Heart right ventricle (tissue), 2 donors: ENCODE measurements around the genes EIF2S2, DYNLRB1 and MAP1LC3A.

DNA sequence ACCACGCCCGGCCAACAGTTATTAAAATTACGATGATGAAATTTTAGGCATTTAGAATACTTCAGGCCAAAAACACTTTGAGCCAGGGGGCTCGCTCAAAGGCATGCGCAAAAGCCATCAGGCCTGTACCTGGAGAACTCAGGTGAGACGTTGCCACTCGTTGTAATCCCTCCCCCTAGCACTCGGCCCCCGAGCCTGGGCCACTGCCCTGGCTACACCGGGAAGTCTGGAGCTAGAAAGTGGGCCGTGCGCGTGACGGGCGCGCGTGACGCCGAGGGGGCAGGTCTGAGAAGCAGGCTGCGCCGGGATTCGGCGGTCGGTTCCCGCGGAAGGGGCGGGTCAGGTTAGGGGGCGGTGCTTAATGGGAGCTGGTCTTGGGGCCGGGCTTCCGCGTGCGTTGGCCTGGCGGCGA, 283 bp upstream of the CBFA2T2 start:
- PRO-cap, 2 experiments = peak in 2 of 2 experiments; most common minus-strand start position 228 of the sequence (in 2)

- PRO-cap, 2 experiments = no peak in any of the 2 experiments
These were observed 72.2 kb downstream of the CBFA2T2 start for GRCh38 chr20:33561950-33562630.

- PRO-cap, 2 experiments = no peak in any of the 2 experiments
These were observed 13.6 kb upstream of the C20orf144 start for GRCh38 chr20:33648426-33648967.

DNA sequence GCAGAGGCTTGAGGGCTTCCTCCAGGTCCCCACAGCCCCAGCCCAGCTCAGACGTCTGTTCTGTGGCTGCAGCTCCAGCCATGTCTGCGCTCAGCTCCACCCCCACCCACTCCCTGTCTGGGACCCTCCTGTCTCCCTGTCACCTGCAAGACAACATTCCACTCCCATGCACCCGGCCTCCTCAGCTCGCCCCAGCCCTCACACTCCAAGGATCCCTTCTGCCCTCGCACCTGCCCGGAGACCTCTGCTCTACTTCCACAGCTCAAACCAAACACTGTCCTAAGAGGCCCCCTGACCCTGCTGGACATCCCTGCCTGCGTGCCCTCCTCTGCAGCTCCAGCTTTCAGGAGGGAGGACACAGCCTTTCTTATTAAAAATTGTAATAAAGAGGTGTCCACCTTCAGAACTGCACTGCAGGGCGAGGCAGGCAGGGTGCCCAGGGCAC, 7.2 kb upstream of the C20orf144 start:
- PRO-cap, 2 experiments = no peak in any of the 2 experiments

DNA sequence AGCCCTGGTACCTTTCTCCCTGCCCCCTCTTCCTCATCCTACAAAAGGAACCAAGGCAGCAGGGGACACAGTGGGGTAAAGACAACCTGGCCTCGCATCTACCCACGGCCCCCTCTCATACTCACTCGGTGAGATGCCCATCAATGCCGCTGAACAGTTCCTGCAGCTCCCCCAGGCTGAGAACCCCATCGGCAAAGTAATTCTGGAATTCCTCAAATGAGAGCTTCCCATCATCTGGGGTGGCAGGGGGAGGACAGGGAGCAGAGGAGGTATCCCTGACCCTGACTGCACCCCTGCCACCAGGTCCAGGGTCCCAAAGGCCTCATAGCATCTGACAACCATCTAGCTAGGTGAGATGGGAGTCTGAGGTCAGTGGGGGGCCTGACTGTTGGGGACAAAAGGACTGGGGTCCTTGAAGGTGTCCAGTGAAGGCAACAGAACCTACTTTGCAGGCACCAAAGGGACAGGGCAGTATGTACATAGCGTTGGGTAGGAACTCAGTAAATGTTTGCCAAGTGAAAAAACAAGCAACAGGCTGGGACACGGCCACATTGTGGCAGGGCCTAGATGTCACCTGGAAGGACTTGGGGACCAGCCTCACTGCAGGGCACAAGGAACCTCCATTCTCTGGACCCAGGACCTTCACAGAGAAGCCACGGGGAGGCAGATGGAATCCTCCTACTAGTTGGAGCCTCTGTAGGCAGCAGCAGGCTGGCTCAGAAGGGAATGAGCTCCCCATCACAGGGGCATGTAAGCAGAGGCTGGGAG, 3.5 kb downstream of the NECAB3 start:
- PRO-cap, 2 experiments = no peak in any of the 2 experiments

- PRO-cap, 2 experiments = peak in 1 of 2 experiments; most common plus-strand start chr20:33812419 (in 1); most common minus-strand start chr20:33812306 (in 1)
These were observed 998 bp downstream of the CHMP4B start for GRCh38 chr20:33811799-33812893.

DNA sequence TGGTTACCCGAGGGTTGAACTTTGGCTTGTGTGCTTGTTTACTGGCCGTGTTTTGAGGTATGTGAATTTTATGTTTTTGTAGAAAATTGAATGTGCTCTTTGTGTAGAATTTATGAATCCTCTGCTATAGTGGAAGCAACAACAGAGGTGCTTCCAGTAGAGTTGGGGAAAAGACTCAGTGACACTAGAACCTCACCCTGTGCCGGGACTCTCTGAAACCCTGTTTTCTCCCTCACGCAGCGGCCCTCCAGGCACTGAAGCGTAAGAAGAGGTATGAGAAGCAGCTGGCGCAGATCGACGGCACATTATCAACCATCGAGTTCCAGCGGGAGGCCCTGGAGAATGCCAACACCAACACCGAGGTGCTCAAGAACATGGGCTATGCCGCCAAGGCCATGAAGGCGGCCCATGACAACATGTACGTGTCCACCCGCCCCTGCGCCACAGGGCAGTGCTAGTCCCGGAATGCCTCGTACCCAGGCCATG, 37.1 kb downstream of the CHMP4B start:
- PRO-cap, 2 experiments = no peak in any of the 2 experiments

- PRO-cap, 2 experiments = no peak in any of the 2 experiments
These were observed 1.2 kb upstream of the RALY start for GRCh38 chr20:33992348-33992995.

- PRO-cap, 2 experiments = no peak in any of the 2 experiments
These were observed 38.6 kb downstream of the EIF2S2 start for GRCh38 chr20:34073305-34073895.

GRCh38 chr20:34112088-34112338, at the start of gene EIF2S2:
TSS of gene EIF2S2 (minus strand) at chr20:34112243.
- PRO-cap, 2 experiments = peak in 2 of 2 experiments; most common minus-strand start chr20:34112214 (in 2)

GRCh38 chr20:34121568-34122059, 9.6 kb upstream of the EIF2S2 start:
- PRO-cap, 2 experiments = peak in 1 of 2 experiments; most common minus-strand start chr20:34121859 (in 1)

- PRO-cap, 2 experiments = no peak in any of the 2 experiments
These were observed 18.9 kb downstream of the ASIP start for GRCh38 chr20:34259775-34260785.

DNA sequence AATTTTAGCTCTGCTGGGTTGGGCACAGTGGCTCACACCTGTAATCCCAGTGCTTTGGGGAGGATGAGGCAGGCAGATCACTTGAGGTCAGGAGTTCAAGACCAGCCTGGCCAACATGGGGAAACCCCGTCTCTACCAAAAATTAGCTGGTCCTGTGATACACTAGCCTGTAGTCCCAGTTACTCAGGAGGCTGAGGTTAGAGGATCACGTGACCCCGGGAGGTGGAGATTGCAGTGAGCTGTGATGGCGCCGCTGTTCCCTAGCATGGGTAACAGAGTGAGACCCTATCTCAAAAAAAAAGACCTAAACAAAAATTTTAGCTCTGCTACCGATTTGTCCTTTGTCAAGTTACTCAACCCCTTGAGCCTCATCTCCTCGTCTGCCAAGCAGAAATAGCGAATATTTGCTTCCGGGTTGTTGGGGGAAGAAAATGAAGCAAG, 25.1 kb upstream of the ITCH start:
- PRO-cap, 2 experiments = no peak in any of the 2 experiments

GRCh38 chr20:34458633-34459358, 57.4 kb upstream of the DYNLRB1 start:
- PRO-cap, 2 experiments = no peak in any of the 2 experiments

GRCh38 chr20:34516009-34516479, at the start of gene DYNLRB1:
TSS of gene DYNLRB1 (plus strand) at chr20:34516422.
- PRO-cap, 2 experiments = peak in 2 of 2 experiments; most common plus-strand start chr20:34516422 (in 2); most common minus-strand start chr20:34516267 (in 1)

- PRO-cap, 2 experiments = peak in 2 of 2 experiments; most common plus-strand start chr20:34558722 (in 2)
These were observed at the start of gene MAP1LC3A for GRCh38 chr20:34558606-34559298. TSS of gene MAP1LC3A (plus strand) at chr20:34558718.

DNA sequence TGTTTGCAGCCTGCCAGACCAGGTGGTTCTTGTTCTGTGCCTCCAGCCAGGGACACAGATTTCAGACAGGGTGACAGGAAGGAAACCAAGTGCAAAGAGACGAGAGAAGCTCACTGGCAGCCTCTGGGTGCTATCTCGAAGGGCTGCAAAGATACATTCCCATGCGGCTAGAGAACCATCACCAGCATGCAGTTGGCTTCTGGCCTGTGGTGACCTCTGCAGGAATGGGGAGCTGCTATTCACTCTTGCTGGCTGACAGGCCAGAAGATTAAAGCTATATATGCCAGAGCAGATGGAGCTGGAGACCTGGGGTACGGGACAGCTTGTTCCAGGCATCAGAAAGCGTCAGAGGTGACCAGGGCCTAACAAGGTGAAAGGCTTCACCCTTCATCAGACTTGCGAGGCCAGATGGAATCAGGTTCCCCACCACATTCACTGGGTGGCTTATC, 20.0 kb downstream of the MAP1LC3A start:
- PRO-cap, 2 experiments = peak in 1 of 2 experiments; most common plus-strand start position 338 of the sequence (in 1)

- PRO-cap, 2 experiments = no peak in any of the 2 experiments
These were observed 20.7 kb downstream of the MAP1LC3A start for GRCh38 chr20:34579182-34579560.

DNA sequence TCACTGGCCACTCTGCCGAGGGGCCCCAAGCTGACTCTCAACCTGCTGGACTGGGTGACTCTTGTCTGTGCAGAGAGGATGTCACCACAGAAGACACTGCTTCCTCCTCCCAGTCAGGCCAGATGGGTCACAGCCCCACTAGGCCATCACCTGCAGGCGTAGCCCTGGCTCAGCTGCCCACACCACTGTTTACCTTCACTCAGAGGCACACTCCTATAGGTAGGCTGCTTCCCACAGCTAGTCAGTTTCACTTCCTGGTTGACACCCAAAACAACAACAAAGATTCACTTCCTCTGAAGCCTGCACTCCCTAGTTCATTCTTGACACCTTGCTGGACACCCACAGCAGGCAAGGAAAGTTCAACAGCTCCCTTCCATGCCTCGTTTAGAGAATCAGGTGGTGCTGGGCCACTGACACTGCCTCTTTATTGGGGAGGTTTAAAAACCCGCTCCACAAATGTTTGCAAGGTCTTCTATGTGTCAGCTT, 21.8 kb downstream of the MAP1LC3A start:
- PRO-cap, 2 experiments = no peak in any of the 2 experiments

GRCh38 chr20:34713175-34713720, 9.1 kb downstream of the TP53INP2 start:
- PRO-cap, 2 experiments = no peak in any of the 2 experiments